Urinary bladder (tissue), 3 donors: ENCODE data around the genes CLEC12B and CLEC1A.

DNA sequence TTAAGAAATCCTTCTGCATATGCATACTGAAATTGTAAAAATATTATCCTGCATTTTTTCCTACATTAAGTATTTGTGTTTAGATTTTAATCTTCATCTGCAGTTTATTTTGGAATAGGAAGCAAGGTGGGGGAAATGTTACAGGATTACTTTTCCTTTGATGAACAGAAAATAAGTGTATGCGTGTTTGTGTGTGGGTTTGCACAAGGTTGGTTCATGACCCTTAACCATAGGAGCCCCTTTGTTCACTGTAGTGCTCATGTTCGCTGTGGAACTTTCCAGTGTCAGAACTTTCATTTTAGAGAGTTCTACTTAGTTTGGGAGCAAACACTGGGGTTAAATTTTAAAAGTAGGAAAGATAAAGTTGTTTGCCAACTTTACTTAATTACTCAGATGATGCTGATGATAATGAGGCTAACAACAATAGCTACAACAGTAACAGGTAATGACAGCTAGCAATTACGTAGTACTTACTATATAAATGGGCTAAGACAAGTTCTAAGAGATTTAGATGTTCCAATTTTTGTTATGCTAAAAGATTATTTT, 6.5 kb upstream of the A2M start:
- PRO-cap, result no peak
- RAMPAGE, long total RNA, result no peak

DNA sequence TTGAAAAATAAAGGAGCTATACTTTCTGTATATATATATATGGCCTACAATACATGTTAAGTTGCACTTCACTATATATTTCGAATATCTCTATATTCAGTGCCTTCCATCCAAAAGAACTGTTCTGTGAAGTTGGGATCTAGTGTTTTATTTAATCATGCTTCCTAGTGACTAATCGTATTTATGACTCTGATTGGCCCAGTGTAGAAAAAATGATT, 417 bp downstream of the PZP start:
- PRO-cap, result no peak
- RAMPAGE, long total RNA, result no peak

DNA sequence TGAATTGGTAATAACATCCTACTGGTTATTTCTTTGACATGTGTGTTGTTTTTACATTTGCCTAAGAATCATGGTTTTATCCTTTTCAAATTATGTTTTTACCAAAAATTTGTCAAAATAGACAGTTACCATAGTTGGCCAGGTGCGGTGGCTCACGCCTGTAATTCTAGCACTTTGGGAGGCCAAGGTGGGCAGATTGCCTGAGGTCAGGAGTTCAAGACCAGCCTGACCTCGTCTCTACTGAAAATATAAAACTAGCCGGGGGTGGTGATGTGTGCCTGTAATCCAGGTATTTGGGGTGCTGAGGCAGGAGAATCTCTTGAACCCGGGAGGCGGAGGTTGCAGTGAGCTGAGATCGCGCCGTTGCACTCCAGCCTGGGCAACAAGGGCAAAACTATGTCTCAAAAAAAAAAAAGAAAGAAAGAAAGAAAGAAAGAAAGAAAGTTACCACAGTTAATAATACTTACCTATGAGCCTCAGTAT, 12.8 kb upstream of the PZP start:
- PRO-cap, result no peak
- RAMPAGE, long total RNA, result no peak

GRCh38 chr12:9239810-9240780, 31.9 kb upstream of the PZP start:
- PRO-cap, result no peak
- RAMPAGE, long total RNA, result no peak

DNA sequence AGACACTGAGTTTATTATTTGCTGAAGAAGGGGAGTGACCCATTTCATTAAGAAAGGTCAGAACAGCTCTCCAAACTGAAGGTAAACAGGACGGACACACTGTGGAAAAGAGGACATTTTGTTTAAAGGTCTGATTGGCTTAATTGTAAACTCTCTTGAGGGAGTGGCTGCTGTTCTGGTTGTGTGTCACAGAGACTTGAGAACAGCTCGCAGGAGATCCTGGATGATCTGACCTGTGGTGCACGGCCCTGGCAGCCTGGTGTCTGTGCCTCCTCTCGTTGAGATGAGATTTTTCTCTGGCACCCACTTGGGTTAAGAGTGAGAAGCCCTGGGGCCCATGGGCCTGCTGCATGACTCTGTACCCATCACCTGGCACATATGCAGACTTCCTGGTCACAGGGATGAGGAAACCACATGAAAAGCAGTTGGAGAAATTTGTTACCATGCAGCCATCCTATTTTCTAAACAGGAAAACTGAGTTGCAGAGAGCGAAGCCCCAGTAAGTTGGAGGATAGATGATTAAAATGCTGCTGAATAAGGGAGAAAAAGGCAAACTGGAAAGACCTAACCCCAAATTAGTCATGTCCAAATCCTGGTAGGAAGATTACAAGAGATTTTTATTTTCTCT, 142.2 kb upstream of the PZP start:
- PRO-cap, result no peak
- RAMPAGE, long total RNA, result no peak

DNA sequence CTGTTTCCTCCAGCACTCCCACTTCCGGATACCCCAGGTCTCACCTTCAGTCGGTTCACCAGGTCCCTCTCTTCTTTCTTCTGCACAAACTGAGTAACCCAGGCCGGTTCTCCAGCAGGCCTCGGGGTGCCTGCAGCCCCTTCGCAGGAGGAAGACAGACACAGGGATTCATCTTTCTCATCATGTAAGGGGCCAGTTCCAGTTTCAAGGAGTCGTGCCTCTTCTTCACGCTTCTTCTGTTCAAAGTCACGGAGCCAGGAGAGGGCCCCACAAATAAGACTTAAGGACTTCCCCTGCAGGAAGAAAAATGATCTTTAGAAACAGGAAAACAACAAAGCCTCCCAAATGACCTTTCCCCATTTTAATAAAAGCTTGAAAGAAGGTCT, 169.8 kb downstream of the KLRB1 start:
- PRO-cap, result no peak
- RAMPAGE, long total RNA, result no peak

DNA sequence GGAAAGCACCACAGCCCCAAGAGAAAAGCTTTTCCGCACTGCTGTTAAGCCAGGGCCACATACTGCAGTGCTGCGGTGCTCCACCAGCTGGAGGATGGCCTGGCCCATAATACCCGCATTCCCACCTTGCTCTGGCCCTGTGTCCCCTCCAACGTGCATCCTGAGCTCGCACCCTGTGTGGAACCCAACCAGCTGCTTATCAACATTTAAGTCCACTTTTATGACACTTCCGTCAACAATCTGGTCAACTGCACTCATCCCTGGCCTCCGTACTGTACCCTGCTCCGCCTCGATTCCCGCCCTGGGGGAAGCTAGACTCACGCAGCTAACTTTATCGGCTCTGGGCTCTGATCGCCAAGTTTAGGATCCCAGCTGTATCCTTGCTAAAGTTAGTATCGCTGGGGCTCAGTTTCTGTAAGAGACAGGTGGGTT, 160.4 kb downstream of the KLRB1 start:
- PRO-cap, result no peak
- RAMPAGE, long total RNA, result no peak

- PRO-cap, result no peak
- RAMPAGE, long total RNA, result no peak
Observed at GRCh38 chr12:9707455-9707706, 37.9 kb downstream of the CLEC2D start.

DNA sequence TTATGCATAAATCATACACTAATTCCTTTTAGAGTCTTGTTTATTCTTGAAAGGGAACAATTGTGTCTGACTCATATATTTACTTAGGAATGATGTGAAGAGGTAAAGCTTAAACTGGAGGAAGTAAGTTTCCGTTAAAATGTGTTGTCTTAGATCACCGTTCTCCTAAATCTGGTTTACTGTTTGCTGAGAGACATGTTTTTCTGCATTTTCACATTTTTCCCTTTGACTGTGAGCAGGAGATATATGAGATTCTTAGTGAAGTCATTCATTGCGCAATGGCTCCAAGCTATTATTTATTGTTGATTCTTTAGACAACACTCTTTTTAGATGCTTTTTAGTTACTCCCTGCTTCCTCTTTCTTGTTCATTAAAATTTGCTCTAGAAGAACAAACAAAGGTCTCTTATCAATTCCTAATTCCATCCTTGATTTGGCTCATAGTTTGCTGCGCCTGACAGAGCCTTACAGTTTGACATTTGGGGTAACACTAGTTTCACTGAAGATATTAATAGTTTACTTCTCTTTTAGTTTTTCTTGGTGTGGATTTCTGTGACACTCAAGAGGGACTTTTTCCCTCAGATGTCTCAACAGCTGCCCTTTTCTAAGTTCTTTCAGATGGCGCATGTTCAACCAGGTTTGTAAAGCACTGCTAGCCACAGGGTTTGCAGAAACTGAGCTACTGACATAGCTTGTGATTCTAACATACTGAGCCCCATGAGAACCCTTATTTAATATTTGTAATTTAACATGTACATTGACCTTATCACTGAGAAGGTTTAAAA, 39.1 kb downstream of the CD69 start:
- PRO-cap, result no peak
- RAMPAGE, long total RNA, result no peak

DNA sequence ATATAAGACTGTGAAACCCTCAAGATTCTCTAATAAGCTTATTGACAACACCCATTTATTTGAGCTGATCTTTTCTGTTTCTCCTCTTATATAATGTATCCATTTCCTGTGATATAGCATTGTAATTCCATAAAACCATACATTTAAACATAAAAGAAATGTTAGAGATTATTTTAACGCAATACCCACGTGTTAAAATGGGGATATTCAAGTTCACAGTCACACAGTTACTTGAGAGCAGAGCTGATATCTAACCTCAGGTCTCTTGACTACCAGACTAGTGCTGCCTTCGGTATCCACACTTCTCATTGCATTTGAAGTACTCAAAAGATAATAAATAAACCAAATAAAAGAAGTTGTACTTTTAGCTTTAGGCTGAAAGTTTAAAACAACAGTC, 30.7 kb downstream of the CD69 start:
- PRO-cap, result no peak
- RAMPAGE, long total RNA, result no peak

DNA sequence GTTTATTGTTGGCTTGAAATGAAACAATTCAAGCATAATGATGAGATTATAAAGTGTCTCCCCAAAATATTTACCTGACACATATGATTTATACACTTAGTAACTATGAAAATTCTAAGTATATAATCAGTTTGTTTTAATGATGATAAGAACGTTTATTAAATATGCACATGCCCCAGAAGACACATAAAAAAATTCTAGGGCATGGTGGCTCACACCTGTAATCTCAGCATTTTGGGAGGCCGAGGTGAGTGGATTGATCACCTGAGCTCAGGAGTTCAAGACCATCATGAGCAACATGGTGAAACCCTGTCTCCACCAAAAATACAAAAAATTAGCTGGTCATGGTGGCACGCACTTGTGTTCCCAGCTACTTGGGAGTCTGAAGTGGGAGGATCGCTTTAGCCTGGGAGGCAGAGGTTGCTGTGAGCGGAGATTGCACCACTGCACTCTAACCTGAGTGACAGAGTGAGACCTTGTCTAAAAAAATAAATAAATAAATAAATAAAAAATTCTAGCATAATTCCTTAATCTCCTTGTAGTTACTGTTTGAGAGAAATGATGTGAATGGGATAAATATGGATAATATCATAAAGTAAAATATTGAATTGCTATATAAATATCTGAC, 4.0 kb downstream of the CD69 start:
- PRO-cap, result no peak
- RAMPAGE, long total RNA, result no peak

DNA sequence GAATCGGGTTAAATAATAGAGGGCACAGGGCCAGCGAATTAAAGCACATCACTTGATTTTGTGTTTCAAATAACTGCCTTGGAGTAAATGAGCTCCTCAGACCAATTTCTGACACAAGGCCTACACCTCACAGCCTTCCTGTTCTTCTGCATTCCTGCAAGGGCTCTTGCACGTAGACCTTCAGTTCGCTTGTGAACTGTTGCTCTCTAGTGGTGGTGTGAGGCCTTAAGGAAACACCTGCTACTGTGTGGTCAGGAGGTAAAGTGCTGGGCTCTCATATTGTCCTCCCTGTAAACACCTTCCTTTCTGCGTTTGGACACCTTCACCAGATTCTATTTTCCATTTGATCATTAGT, 29.3 kb upstream of the KLRF1 start:
- PRO-cap, result no peak
- RAMPAGE, long total RNA, result no peak

- PRO-cap, result unidirectional peak, minus-strand start at chr12:9870529
- RAMPAGE, long total RNA, result no peak
Observed at GRCh38 chr12:9870432-9870864, 1.3 kb upstream of the CLEC2B start.

DNA sequence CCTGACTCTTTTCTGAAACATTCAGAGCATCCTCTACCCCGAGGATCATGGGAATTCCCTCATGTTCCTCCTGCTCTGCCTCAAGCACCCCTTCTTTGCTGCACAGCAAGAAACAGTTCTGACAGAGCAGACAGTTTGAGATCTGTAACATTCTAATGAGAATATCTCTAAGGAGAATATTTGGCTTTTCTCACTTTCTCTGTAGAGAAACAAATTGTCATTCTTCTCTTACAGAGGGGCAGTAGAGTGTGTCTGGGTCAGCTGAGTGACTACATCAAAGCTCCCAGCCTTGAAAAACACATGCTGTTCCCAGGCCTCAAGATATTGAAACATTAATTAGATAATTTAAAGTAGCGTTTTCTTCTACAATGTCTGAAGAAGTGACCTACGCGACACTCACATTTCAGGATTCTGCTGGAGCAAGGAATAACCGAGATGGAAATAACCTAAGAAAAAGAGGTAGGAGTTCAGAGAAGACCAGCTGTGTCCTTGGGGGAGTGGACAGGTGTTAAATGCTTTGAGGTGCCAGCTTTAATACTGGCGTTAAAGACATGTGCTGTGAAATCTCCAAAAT, at the start of gene CLEC12B:
CLEC12B (plus strand) TSS at position 236 of the 574 bp plus-strand sequence.
- PRO-cap, result no peak
- RAMPAGE, long total RNA, result no peak

DNA sequence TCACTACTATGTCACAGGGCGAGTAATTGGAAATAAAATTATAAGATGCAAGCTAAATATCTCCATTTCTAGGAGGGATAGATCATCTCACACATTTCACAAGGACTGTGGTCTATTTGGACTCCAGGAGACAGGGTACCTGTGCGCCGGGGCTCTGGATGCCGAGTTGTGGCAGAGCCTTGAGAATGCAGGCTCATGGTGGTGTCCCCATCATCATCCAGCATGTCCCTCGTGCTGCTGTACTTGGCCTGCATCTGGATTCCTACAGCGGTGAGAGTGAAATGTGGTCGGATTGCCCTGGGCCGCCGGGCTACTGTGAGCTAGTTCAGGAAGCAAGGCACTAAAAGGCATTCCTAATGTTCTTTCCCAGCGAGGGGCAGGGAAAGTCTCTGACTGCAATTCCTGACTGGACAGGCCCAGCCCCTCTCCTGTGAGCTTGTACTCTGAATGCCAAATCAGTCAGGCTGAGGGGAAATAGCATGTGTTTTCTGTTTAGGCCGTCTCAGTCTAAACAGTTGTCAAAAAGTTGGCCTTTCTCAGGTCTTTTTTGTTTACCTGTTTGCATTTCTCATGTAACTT, at the start of gene CLEC1A:
CLEC1A (minus strand) TSS at position 317 of the 579 bp plus-strand sequence.
- PRO-cap, result bidirectional peak, plus-strand start at position 458 of the sequence, minus-strand start at position 317 of the sequence
- RAMPAGE, long total RNA, result no peak

DNA sequence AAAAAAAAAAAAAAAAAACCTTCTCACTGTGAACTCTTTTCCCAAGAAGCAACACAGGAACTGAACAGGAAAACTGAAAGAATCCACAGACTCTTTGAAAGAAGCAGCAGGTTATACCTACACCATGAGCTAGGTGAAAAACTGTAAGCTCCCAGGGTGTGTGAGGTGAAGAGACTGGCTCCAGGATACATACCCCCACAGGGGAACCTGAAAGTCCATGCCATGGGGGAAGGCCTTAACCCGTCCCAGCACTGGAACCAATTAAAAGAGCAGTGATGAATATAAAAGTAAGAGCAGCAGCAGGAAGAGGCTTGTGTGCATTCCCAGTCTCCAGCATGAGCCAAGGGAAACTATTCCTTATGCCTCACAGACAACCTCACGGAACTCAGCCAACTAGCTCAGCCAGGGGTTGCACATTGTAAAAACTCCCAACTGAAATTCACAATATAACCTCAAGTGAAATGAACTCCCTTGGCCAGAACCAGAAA, 2.0 kb upstream of the CLEC1A start:
- PRO-cap, result unidirectional peak, minus-strand start at position 253 of the sequence
- RAMPAGE, long total RNA, result no peak

GRCh38 chr12:10166636-10167410, 5.1 kb downstream of the OLR1 start:
- PRO-cap, result no peak
- RAMPAGE, long total RNA, result no peak

DNA sequence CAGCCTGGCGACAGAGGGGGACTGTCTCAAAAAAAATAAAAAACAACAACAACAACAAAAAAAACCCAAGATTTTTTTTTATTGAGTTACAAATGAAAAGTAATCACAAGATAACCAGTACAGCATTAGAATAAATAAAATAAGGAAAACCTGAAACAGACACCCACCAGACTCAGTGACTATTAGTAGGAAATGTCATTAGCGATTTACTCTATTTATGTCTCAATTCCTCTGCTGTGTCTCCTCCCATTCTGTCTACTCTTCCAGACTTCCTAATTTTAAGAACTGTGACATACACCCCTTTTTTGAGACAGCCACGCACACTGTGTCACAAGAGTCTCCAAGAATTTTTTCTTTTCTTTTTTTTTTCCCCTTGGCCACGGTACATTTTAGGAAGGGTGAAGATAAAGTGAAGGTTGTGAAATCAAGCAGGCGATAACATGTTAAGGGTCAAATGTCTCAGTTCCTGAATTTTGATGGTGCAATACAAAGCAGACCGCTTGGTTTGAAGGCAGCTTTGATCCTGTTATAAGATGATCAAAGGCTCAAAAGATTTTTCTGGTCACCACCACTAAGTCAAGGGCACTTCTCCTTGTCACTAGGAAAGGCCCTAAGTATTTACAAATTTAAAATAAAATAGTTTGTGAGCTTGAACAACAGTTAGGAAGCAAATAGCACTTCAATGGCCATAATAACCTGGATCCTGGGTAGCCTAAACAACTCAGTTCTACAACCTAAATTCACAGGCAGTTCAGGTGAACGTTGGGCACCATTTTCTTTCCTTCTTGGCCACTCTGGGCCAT, 4.3 kb downstream of the OLR1 start:
- PRO-cap, result no peak
- RAMPAGE, long total RNA, result no peak

DNA sequence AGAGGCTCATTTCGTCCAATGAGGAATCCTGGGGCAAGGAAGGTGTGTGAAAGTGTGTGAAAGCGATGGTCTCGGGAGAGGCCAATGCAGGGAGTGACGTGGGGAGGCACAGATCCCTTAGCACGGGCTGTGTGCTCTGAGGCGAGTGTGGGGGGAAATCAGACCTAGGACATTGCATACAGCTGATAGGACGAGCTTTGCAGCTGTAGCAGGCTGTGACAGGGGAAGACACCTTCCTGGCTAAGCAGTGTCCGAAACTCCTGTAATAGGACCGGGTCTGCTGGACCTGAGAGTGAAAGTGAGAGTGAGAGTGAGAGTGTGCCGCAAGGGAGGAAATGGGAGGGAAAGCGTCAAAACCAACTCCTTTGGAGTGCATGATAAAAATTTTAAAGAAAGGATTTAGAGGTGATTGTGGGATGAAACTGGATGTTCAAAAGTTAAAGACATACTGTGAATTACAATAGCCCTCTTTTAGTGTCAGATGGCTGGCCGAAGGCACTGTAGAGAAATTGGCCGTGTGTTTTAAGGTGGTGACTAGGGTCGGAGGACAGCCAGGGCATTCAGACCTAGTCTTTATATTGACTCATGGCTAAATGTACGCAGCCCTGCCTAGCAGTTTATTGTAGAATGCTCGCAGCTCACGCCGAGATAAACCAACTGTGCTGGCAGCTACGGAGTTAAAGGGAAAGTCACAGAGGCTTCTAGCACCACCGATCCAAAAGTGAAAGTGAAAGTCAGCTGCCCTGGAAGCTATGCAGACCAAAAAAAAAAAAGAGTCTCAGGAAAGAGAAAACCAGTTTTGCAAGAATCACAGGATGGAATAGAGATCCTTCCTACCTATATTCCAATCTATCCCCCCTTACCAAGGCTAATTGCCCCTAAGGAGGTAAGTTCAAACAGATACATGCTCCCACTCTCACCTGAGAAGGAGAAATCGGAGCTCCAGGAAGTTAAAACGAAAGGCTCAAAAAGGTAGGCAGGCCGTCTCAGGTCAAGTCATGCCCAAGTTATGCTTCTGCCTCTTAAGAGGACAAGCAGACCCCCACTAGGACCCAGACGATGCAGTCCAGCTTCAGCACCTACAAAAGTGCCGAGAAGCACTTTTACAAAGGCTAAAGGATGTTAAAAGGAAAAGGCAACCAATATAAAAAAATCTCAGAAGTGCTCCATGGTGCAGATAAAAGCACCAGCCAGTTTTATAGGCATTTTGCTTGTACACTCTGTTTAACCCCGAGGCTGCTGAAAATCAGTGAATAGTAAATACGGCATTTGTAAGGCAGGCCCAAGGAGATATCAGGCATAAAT, 25.0 kb downstream of the KLRK1 start:
- PRO-cap, result unidirectional peak, plus-strand start at position 89 of the sequence; bidirectional peak, plus-strand start at position 144 of the sequence, minus-strand start at position 160 of the sequence; bidirectional peak, plus-strand start at position 326 of the sequence, minus-strand start at position 300 of the sequence; bidirectional peak, plus-strand start at position 804 of the sequence, minus-strand start at position 723 of the sequence
- RAMPAGE, long total RNA, result no peak

DNA sequence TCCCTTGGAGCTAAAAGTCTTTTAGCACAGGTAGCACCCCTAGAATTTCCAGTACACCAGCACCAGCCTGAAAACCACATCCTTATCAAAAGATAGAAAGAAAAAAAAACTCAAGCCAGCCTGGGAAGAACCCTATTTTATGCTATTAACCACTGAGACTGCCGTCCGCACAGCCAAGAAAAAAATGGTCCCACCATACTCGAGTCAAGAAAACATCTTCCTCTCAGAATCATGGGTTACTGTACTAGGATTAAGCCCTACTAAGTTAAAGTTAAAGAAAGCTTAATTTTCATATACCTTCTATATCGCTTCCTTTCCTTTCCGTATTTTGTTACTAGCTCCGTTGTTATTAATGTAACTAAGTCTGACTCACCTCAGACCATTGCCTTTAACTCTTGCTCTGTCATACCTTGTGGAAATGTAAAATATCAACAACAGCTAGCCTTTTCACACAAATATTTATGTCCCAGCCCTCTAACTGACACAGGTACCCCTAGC, 20.0 kb downstream of the KLRK1 start:
- PRO-cap, result no peak
- RAMPAGE, long total RNA, result no peak